Parietal lobe (tissue), 2 donors: ENCODE data around the genes OGDH, RAMP3 and CCDC201.

- RAMPAGE, long total RNA, result no peak
These were observed 498 bp downstream of the CAMK2B start for GRCh38 chr7:44324963-44325228.

- RAMPAGE, long total RNA, result no peak
These were observed 60.0 kb upstream of the CAMK2B start for GRCh38 chr7:44385324-44385868.

GRCh38 chr7:44398326-44399209, 73.2 kb upstream of the CAMK2B start:
- RAMPAGE, long total RNA, result no peak

DNA sequence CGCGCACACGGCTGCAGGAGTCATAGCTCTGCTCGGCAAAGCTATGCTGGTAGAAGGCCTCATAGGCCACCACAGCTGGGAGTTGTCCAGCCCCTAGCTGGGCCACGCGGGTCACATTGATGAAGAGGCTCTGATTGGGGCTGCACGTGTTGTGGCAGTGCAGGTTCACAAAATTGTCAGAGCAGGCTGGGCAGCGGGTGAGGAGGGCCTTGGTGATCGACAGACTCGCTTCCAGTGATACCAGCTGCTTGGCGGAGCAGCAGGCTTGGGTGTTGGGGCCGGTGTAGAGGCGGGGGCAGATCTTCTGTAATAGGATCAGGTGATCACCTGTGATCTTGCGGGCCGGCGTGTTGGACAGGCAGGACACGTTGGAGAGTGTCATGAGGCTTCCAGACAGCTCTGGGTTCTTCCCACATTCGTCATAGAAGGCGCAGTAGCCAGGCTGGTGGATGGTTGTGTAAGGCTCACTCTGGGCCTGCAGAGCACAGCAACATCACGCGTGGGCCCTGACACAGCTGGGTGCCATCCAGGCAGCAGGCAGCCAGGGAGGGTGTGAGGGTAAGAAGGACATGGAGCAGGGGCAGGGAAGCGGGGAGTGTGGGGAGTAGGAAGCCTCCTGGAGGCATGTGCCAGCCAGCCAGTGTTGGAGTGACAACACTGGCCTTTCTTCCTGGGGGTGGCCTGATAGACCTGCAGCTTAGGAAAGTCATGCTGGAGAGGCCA, 1.1 kb downstream of the NPC1L1 start:
- RAMPAGE, long total RNA, result no peak

GRCh38 chr7:44568851-44570269, 4.3 kb downstream of the DDX56 start:
- RAMPAGE, long total RNA, result no peak

GRCh38 chr7:44605896-44606885, at the start of gene OGDH:
Gene OGDH (plus strand): TSS chr7:44606627.
- RAMPAGE, long total RNA, result no peak

DNA sequence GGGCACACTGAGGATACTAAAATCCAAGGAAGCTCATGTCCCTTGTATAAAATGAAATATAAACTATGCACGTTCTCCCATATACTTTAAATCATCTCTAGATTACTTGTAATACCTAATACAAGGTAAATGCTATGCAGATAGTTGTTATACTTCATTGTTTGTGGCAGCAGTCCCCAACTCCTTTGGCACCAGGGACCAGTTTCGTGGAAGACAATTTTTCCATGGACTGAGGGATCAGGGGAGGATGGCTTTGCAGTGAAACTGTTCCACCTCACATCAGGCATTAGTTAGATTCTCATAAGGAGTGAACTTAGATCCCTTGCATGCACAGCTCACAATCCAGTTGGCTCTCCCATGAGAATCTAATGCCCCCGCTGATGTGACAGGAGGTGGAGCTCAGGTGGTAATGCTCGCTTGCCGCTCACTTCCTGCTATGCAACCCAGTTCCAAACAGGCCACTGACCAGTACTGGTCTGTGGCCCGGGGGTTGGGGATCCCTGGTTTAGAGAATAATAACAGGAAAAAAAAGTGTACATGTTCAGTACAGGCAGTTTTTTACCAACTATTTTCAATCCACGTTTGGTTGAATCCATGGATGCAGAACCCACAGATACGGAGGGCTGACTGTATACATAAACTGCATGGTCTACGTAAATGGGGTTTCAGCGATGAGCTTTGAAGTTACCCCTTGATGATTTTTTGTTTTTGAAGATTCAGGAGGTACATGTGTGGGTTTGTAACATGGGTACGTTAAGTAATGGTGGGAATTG, 24.4 kb downstream of the OGDH start:
- RAMPAGE, long total RNA, result no peak

GRCh38 chr7:44646355-44646851, 40.0 kb downstream of the OGDH start:
- RAMPAGE, long total RNA, result no peak

DNA sequence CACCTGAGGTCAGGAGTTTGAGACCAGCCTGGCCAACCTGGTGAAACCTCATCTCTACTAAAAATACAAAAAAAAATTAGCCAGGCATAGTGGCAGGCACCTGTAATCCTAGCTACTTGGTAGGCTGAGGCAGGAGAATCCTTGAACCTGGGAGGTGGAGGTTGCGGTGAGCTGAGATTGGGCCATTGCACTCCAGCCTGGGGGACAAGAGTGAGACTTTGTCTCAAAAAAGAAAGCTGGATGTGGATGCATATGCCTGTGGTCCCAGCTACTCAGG, 7.5 kb downstream of the PPIA start:
- RAMPAGE, long total RNA, result no peak

DNA sequence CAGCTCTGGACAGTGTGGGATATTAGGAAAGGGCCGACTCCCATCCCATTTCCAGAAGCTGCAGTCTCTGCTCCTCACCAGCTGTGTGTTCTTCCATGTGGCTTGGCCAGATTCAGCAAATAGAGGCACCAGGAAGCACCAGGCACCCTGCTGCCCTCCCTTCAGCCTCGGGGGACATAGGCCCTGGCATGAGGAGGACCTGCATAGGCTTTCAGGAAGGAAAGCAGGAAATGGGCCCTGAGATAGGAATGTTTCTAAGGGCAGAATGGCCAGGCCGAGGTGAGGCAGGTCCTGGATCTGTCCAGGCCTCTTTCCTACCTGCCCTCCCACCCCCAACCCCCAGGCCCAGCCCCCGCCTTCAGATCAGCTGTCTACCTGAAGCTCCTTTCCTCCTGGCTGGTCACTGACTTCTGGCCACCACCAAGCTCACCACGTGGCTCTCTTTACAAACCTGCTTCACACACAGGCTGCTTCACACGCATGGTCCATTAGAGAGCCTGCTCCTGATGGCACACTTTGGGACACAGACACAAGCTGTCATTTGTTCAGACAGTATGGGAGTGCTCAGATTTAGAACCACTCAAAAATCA, 27.6 kb upstream of the PURB start:
- RAMPAGE, long total RNA, result no peak

DNA sequence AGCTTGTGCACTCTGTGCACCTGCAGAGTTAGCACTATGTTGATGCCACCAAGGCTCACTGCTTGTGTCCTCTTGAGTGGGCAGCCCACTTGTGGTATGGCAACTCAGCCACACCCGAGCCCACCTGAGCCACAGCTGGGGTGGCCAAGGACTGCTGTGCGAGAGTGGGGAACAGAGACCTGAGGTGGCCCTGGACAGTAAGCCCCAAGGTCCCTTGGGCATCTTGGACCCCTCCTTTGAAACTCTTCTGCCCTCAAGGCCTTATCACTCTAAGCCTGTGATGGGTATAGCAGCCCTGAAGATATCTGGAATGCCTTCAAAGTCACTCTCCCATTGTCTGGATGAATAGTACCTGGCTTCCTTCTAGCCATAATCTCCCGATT, 25.6 kb downstream of the MYO1G start:
- RAMPAGE, long total RNA, result no peak

DNA sequence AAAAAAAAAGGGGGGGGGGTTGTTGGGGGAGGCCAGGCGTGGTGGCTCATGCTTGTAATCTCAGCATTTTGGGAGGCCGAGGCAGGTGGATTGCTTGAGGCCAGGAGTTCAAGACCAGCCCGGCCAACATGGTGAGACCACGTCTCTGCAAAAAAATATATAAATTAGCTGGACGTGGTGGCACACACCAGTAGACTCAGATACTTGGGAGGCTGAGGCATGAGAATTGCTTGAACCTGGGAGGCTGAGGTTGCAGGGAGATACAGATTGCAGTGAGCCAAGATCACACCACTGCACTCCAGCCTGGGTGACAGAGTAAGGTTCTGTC, 22.1 kb downstream of the MYO1G start:
- RAMPAGE, long total RNA, result no peak

DNA sequence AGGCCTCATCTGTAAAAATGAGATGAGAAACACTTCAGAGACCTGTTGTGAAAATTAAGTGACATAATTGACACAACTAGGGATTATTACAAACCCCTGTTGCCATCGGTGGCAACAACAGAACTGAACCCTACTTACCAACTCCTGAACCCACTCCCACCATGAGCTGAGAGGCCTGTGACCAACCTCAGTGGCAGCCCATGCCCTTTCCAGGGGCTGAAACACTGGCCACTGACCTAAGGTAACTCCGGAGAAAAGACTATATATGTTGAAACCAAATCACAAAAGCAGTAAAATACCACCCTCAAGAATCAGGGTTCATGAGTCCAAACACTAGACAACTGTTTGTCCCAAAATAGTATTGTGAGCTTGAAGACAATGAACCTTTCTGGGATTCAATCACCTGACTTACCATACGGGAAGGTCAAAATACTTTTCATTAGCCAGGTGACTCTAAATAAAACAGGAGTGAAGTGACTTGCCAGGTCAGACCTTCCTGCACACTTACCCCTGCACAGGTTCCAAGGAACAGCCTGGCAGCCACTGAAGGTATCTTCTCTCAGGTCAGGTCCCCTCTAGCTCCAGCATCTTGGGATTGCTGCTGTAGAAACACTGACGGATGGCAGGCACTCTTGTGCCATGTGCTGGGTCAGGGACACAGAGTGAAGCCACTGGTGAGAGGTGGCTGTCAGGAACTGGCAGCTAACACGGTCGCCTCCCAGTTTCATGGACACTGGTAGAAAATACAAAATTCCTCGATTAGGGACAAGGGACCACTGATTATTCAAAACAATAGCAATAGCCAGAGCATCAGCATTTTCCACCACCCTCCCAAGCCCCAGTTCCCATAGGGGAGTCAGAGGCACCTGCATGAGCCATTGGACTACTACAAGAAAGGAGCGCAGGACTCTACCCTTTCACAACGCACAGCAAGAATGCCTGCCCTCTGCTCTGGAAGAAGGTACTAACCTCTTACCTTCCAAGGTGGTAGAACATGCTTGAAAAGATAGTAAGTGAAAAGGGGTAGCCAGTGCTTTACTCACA, 4.8 kb upstream of the MYO1G start:
- RAMPAGE, long total RNA, result no peak

- RAMPAGE, long total RNA, result no peak
These were observed 521 bp upstream of the CCM2 start for GRCh38 chr7:44999301-45000059.

GRCh38 chr7:45157324-45158159, at the start of gene RAMP3:
Gene RAMP3 (plus strand): TSS chr7:45157791.
- RAMPAGE, long total RNA, result no peak

DNA sequence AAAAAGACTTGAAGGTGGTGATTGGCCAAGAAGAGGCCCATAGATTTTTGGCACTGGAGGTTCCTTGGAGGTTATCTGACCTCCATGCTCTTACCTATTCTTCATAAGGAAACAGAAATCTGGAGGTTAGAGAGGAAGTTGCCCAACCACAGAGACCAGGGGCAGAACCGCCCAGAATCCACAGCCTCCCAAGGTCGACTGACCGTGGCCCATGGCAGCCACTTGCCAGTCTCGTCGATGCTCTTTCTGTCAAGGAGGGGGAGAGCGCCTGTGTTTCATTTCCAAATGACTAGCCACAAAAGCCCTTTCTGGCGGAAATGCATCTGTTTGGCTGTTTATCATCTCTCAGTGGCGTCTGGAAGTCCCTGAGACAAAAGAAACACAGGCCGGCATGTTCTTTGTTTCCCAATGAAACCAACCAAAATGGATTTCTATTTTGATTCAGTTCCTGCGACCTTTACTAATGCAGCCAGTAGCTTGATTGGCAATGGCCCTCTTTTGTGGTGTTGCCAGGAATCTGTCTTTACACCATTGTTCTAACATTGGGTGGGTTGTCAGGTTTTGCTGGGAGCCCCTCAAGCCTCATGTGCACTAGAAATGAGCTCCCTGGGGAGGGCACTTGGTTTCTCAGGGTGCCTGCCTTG, 2.9 kb downstream of the RAMP3 start:
- RAMPAGE, long total RNA, result no peak

DNA sequence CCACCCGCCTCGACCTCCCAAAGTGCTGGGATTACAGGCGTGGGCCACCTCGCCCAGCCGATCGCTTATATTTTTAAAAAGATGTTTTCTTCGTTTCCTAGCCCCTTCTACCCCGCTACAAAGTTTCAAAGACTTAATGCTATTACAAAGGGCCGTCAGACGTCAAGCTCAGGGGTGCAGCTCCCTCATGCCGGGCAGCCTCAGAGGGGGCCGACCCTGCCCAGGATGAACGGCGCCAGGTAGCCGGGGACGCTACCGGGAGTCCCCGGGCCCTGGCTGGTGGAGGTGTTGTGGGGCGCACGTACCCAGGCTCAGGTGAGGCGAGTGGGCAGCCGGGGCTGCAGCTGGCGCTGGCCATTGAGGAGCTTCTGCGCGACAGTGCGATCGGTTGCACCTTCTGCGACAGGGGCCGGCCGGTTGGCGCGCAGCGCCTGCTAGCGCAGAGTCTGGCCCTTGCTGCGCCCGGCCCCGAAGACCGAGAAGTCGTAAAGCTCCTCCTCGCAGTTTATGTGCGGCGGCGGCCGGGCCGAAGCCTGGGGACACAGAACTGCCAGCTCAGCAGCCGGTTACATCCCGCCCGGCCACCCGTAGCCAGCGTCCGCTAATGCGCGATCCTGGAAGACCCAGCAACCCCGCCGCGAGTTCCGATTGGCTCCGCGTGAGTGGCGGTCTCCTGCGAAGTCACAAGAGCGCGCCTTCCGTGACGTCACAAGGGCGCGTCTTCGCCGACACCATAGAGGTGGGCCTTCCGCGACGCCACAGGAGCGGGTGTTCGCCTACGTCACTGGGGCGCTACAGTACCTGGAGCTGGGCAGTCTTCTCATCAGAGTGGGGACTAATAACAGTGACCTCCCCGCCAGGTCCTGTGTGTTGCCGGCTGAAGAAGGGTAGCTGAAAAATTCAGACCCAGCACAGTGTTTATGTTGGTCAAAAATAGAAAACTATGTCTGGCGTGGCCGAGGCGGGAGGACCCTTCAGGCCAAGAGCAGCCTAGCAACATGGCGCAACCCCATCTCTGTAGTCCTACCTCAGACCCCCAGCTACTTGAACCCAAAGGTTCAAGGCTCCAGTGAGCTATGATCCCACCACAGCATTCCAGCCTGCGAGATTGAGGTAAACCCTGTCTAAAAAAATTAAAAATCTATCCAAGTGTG, 104.2 kb downstream of the CCDC201 start:
- RAMPAGE, long total RNA, result no peak

- RAMPAGE, long total RNA, result no peak
These were observed at the start of gene CCDC201 for GRCh38 chr7:45872951-45873251. Gene CCDC201 (minus strand): TSS chr7:45873082.

DNA sequence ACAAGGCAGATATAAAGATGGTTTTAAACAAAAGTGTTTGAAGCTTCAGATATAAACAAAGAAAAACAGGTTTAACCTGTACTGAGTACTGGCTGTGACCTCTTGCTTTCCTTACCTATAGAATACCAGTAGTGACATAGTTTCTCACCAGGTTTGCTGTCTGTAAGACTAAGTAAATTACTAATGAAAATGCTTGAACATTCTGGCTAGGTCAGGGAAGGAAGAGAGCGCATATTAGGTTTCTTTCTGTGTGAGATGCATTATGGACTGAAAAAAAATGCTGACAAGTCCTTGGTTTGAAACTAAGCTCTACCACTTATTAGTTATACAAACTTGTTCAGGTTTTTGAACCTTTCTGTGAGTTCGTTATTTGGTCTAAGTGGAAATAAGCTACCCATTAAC, 360.2 kb upstream of the IGFBP3 start:
- RAMPAGE, long total RNA, result no peak

DNA sequence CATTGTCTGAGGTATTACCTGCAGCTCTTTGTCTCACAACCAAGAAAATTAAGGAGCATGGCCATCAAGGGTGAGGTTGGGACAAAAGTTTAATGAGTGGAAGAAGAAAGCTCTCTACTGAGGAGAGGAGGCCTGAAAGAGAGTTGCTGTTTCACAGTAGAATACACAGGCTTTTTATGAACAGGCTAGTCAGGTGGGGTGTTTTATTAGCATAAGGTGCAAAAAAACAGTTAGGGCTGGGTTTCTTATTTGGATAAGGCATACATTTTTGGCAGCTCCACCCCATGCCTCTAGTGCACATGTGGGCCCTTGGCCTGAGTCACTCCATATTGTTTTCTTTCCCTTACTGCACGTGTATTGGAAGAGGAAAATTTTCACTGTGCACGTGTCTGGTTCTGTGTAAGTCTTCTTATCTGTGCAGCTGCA, 540.1 kb upstream of the IGFBP3 start:
- RAMPAGE, long total RNA, result no peak